Hair follicle dermal papilla cell (primary cell): ENCODE measurements around the genes RSRC1 and TRIM59.

DNA sequence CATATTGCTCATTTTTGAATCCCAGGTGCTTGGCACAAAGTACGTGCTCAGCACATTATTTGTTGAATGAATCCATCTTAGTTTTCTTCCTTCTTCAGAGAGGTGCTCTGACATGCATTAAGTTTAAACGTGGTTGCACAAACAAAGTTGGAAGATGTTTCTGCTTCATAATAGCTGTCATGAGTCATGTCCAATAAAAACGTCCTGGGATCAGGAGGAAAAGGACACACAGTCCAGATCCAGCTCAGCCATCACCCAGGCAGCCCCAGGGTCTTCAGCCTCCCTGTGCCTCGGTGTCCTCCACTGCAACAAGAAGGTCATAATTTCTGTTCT lies 55.5 kb downstream of the CCNL1 start:
- CAGE, long polyA plus RNA: no peak

- CAGE, long polyA plus RNA: no peak
Observed at GRCh38 chr3:157120397-157120990, 39.5 kb downstream of the CCNL1 start.

GRCh38 chr3:157123612-157124082 lies 36.3 kb downstream of the CCNL1 start:
- CAGE, long polyA plus RNA: no peak

- CAGE, long polyA plus RNA: no peak
Observed at GRCh38 chr3:157133540-157133992, 26.4 kb downstream of the CCNL1 start.

DNA sequence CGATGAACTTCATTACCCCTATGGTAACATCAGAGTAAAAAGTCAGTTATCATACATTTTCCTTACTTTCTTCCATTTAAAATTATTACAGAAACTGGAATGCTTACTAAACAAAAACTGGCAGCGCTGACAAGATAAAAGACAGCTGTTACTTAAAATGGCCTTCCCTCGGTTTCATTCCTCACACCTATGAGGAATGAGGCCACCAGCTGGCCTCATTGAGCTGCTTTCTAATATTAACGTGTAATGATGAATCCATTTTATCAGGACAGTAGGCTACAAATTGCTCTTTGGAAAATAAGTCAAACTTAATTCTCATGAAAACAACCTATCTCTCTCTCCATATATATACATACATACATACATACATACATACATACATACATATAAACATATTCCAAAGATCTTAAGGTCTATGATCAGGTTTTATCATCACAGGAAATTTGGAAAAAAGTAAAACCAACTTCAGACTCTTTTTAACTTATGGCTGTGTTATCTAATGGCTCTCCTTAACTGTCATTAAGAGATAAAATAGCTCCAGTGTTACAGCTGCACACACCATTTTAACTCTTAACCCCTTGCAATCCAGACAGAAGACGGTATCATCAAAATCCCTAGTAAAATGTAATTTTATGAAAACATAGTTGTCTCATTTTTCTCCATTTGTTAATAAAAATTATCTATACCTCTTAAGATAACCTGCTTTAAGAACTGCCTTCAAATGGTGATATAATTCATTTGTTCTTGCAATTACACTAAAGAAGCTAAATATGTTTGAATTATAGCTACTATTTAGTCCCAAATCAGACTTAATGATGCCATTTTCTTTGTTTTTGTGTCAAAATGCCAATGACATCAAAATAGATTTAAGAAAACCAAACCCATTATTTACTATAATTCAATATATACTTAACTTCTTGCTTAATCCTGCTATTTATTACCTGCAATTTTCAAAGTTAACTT lies 5.1 kb downstream of the CCNL1 start:
- CAGE, long polyA plus RNA: no peak

DNA sequence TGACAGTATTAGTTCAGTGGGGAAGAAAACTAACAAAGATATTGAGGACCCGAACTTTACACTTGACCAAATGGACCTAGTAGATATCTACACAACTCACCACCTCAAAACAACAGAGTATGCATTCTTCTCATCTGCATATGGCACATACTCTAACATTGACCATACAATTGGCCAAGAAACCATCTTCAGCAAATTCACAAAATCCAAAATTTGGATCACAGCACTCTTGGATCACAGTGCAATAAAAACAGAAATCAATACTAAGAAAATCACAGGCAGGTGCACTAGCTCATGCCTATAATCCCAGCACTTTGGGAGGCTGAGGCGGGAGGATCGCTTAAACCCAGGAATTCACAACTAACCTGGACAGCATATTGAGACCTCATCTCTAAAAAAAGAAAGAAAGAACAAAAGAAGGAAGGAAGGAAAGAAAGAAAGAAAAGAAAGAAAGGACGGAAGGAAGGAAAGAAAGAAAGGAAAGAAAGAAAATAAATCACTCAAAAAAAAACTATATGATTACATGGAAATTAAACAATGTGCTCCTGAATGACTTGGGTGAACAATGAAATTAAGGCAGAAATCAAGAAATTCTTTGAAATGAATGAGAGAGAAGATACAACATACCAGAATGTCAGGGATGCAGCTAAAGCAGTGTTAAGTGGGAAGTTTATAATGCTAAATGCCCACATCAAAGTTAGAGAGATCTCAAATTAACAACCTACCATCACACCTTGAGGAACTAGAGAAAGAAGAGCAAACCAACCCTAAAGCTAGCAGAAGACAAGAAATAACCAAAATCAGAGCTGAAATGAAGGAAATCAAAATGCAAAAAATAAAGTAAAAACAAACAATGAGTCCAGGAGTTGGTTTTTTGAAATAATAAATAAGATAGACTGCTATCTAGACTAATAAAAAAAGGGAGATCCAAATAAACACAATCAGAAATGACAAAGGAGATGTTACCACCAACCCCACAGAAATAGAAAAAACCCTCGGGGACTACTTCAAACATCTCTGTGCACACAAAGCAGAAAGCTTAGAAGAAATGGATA lies 29.4 kb upstream of the CCNL1 start:
- CAGE, long polyA plus RNA: no peak

GRCh38 chr3:157532318-157533005 lies 29.2 kb upstream of the VEPH1 start:
- CAGE, long polyA plus RNA: no peak

DNA sequence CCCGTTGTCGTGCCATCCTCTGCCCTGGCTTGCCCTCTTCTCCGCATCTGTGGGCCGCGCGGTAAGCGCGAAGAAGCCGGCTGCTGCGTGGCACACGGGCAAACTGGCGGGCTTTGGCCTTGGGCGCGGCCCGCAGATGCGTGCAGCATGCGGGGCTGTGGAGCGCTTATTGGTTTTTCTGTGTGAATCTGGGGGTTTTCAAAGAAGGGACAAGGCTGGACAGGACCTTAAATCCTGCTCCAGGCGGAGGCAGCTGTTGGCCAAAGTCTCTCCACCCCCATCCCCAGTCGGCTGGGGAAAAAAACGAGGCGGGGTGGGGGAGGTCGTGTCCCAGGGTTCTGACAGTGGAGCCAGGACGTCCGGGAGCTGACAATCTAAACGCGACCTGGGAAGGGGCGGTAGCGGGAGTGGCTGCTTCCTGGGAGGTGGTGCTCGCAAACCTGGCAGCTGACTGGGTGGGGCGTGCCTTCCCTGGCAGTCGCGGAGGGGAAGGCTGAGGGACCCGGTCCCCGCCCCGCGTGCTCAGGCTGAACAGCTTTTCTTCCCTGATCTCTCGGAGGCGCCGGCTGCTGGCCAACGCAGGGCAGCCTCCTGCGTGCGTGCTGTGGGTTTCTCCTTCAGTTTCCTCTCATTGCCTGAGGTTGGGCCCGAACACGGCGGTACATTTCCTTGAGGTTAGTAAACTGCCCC lies 39.8 kb upstream of the VEPH1 start:
- CAGE, long polyA plus RNA: no peak

DNA sequence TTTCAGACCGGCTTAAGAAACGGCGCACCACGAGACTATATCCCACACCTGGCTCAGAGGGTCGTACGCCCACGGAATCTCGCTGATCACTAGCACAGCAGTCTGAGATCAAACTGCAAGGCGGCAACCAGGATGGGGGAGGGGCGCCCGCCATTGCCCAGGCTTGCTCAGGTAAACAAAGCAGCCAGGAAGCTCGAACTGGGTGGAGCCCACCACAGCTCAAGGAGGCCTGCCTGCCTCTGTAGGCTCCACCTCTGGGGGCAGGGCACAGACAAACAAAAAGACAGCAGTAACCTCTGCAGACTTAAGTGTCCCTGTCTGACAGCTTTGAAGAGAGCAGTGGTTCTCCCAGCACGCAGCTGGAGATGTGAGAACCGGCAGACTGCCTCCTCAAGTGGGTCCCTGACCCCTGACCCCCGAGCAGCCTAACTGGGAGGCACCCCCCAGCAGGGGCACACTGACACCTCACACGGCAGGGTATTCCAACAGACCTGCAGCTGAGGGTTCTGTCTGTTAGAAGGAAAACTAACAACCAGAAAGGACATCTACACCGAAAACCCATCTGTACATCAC lies 86.2 kb downstream of the SHOX2 start:
- CAGE, long polyA plus RNA: no peak

- CAGE, long polyA plus RNA: no peak
Observed at GRCh38 chr3:158109775-158111079, at the start of gene RSRC1. Gene RSRC1, plus strand, starts transcription at chr3:158110089.

DNA sequence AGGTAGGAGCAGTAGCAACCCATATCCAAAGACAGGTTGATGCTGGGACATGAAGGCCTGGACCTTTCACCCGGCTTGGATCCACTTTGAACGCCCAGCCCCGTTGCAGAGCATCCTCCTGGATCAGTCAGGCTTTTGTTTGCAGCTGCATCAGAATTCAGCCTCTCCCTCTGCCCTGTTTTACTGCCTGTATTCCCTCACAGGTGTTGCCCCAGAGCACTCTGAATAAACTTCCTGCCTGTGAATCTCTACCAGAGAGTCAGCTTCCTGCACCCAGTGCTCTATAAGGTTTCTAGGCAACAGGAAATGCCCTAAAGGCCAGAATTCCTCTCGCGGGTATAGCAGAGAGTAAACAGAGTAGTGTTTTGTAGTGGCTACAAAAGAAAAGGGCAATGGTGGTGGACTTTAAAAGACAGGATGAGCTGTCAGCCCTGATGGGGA lies 411.1 kb upstream of the C3orf80 start:
- CAGE, long polyA plus RNA: no peak

DNA sequence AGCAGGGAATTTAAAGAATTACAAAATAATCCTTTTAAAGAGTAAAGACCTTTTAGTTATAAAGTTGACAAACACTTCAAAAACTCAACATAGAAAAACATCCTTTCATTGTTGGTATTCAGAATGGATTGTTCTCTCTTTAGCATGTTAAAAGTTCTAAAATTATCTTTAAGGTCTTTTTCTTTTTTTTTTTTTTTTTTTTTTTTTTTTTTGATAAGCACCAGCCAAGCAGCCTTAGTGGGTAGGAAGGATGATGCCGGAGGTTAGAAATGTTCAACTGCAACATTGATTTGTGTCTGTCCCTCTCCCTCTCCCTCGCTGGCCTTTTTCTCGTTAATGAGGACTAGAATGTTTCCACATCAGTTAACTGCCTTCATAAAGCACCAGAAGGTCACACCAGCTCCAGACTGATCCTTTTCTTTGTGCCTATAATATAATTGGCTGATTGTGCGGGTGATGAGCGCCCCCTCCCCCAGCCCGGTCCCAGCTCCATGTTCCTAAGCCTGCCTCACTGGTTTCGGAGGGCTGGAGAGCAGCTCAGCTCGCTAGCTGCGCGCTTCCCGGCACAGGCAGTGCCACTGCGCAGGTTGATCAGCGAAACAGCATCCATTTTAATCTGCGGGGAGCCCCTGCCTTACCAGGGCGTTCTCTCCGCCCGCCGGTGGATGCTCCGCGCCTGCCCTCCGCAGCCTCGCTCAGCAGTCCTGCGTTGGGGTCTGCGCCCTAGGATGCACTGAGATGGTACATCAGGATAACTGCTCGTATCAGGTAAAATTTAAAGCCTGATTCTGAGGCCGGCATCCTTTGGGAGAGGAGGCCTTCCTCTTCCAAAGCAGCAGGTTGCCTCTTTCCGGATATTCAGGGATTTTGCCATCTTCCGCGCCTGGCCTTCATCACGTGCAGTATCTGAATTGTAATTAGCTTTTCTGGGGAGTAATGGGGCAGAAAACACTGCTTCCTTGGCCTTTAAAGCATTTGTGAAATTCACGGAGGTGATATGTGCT lies 385.5 kb upstream of the C3orf80 start:
- CAGE, long polyA plus RNA: no peak

- CAGE, long polyA plus RNA: no peak
Observed at GRCh38 chr3:159872391-159872885, 352.8 kb upstream of the C3orf80 start.

DNA sequence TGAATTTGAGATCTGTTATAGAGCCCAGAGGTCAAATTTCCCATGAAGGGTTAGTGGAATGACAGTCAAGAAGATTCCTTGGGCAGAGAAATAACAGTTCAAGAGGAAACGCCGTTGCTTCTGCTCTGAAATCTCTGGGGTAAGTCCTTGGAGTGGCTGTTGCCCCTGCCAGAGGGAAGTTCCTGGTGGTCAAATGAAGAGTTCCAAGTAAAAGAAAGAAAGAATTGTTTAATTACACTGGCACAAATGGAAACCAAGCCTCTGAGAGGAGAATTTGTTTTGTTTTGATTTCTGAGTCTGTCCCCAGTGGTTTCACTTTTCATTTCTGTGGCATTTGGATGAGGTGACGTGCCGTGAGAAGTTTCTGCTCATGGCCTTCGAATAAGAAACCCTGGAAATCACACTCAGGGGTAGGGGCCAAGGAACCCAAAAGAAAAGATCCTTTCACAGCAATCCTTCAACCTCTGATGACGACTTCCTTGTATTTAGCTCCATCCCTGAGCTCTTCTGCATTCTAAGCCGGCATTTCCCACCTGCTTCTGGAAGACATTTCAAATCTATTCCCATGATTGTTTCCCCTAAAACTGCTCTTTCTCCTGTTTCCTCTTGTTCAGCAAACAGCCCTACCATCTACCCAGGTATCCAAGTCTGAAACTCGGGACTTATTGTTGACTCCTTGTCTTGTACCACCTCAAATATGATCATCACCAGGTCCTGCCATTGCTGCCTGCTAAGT lies 313.9 kb upstream of the C3orf80 start:
- CAGE, long polyA plus RNA: no peak

GRCh38 chr3:160226386-160226976 lies 1.3 kb downstream of the C3orf80 start:
- CAGE, long polyA plus RNA: no peak

GRCh38 chr3:160374396-160374839 lies 24.6 kb downstream of the IFT80 start:
- CAGE, long polyA plus RNA: no peak

DNA sequence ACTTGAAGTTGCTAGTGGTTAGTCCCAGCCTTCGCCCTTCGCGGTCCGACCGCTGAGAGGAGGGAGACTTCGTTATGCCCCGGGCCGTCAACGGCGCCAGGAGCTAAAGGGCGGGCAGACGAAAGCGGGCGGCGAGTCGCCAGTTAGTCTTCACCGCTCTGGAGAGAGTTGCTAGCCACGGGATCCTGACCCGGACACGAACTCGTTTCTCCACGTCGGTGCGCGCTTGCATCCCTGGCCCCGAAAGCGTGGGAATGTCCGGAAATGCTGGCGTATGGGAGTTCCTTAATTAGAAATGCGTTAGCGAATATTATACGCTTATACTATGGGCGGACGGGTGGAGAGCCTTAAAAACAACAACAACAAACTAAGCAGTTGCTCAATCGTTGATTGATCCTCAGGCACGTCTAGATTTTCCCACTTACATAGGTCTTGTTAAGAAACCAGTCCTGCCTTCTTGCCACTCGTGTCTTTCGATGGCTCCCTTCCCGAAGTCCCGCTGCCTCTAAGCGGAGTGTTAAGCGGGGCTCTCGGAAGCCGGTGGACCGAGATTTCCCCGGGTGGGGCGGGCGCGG lies 836 bp downstream of the SMC4 start:
- CAGE, long polyA plus RNA: no peak

DNA sequence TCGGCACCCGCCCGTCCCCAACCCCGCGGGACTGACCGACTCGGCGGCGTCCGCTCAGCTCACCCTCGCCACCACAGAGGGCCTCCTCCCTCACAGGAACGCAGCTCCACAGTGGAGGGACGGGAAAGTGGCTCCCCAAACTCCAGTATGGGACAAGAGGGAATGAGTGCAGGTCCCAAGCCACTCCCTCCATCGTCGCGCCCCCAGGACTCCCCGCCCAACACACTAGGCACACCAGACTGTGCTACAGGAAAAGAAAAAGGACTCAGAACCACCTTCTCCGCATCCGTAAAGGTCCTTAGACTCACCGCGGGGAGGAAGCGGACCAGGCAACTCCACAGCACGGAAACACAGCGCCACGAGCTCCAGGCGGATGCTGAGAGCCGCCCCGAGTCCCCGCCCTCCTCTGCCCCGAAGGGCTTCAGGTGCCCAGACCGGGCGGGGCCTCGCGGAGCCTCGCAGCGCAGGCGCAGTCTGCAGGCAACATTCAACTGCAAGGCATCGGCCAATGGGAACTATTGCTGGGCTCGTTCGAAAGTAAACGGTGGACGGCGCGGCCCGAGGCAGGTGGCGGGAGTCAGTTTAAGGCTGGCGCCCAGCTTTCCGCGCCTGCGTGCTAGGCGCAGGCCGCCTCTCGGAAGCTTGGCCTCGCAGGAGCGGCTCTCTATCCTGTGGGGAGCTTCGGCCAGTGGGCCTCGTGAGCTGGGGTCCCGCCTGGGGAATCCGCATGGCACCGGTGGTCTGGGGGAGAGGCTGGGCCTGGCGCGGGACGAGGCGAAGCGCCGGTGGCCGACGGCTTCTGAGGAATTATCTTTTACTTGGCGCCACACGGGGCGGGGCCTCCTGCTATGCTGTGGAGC lies at the start of gene TRIM59:
Gene TRIM59, minus strand, starts transcription at position 378 of the 860 bp plus-strand sequence.
- CAGE, long polyA plus RNA: no peak

- CAGE, long polyA plus RNA: no peak
Observed at GRCh38 chr3:160450269-160450856, 777 bp upstream of the TRIM59 start.

DNA sequence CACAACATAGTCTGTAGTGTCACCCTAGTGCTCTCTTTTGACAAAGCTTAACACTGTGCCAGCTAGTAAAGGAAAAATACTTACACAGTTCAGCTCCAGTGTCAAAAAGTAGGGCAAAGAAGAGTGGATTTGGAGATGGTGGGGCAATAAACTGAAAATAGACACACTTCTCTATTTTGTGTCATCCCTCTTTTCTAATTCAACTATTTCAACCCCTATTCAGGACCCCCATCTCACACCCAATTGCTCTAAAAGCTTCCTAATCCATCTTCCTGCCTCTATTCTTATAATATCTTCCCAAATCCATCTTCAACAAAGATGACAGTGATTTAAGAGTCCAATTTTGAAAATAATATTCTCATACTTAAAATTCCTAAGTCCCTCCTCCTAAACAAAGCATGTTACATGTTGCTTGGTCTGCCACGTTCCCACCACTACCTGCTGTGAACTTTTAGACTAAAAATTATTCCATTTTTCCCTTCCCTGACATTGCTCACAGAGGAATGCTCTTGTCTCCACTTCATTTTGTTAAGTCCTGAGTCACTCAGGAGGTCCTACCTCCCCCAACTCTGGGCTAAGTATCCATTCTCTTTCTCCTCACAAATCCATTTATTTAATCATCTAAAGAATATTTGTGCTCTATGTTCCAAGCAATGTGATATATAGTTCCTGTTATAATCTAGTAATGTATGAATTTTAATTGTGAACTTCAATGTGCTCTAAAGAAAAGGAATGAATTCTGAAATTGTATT lies 41.9 kb upstream of the TRIM59 start:
- CAGE, long polyA plus RNA: no peak